SJSA1 (cell line): ENCODE data around the gene ECHDC3.

GRCh38 chr10:11240506-11241356 is 223.1 kb downstream of the CELF2 start:
- RAMPAGE, long total RNA = no peak

GRCh38 chr10:11245075-11245361 is 227.3 kb downstream of the CELF2 start:
- RAMPAGE, long total RNA = no peak

DNA sequence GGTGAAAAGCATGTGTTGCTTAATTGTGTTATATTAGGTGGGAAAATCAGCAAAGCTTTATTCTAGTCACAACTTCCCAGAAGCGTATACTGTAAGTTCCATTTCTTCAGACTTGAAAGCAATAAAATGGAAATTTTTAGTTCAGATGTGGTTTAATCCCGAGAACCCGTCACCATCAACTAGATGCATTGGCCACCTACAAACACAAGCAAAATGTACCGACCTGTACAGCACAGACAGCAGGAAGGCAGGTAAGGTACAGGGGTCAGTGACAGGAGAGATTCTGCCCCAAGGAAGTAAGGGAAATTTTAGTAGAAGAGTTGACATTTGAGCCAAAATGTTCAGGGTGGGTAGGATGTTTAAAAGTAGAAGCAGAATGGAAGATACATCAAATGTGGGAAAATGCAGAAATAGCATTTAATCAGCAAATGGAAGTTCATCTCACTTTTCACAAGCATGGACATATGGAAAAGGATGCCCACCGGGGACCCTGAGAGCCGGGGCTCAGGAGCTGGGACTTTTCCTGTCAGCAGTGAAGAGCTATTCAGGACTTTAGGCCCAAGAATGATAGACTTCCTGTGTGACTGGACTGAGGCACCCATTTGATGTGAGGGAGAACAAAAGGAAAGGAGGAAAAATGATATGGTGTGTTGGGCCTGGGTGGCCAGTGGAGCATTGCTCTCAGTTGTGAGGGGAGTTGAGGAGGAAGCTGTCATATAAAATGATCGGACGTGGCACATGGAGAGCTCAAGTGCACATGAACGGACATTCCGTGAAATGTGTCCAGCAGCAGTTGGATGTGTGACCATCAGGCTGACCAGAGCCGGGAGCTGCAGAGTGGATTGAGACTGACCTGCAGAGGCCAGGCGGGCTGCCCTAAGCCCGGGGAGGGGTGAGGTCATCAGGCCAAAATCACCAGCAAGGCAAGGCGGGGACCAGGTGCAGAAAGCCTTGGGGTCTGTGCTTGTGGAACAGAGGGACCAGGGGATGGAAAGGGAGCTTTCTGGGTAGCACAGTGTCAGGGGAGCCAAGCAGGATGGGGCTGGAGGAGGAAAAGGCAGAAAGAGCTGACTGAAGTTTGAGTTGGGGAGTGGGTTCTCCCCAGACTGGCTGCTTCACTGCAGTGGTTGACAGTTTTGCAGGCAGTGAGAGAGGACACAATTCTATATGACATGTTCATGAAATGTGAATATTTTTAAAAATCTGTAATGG is 279.2 kb downstream of the CELF2 start:
- RAMPAGE, long total RNA = no peak

DNA sequence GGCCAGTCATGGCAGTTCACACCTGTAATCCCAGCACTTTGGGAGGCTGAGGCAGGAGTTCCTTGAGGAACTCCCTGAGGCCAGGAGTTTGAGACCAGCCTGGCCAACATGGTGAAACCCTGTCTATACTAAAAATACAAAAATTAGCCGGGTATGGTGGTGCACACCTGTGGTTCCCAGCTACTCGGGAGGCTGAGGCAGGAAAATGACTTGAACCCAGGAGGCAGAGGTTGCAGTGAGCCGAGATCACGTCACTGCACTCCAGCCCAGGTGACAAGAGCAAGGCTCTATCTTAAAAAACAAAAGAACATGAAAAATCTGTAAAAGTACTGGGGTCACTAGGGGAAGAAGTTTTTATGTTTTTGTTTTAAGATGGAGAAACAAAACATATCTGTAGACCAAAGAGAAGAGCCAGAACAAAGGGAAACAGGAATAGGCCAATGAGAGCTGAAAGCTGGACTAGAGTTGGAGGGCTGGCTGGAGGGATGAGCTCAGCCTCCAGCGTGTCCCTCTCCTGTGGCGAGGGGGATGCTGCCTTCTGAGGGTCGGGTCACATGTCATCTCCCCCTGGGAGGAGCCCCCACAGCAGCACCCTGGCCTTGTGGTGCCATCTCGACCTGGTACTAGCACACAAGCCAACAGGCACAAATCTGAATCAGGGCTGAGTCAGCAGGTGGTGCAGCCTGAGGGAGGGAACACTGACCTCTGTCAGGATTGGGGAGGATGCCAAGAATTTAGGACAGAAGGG is 280.2 kb downstream of the CELF2 start:
- RAMPAGE, long total RNA = no peak

DNA sequence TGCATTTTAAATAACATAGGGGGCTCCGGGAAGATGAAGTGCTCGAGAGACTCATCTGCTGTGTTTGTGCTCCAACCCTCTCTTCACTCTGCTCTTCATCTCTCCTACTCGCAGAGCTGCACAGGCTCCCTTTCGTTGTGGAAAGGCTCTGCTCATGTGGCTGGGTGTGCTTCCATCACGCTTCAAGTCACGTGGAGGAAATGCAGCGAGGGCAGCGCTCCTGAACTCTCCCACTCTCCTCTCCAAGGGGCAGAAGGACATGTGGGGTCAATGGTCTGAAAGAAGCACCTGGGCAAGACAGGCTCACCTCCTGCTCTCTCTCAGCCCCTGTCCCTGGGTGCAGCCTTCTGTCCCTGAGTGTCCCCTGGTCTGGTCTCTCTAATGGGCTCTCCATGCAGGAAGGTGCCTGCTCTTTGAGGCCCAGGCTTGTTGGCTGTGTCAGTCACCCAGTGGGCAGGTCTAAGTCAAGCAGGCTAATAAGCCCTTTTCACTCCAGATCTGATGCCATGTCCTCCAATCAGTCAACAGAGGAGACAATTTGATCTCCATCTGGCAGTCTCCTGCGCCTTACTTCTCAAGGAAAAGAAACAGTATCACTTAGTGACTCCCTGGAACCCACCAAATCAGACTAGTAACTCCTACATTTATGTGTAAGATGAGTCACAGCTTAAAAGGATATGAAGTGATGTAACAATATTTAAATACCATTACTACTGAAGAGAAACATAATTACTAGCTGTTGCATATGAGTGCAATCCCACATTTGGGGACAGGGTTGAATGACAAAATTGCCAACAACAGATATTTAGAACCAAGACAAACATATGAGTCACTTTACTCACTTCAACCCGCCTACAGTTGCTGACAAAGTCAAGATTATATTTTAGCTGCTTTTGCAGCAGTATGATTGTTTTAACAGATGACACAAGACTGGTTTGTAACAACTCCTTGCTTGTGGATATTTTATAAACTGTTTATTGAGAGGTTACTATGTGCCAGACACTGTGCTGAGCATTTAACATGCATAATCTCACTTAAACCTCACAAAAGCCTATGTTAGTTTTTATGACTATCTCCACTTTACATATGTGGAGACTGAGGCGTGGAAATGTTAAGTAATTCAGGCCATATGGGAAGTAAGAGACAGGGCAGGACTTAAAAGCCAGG is 72.2 kb downstream of the USP6NL start:
- RAMPAGE, long total RNA = no peak

DNA sequence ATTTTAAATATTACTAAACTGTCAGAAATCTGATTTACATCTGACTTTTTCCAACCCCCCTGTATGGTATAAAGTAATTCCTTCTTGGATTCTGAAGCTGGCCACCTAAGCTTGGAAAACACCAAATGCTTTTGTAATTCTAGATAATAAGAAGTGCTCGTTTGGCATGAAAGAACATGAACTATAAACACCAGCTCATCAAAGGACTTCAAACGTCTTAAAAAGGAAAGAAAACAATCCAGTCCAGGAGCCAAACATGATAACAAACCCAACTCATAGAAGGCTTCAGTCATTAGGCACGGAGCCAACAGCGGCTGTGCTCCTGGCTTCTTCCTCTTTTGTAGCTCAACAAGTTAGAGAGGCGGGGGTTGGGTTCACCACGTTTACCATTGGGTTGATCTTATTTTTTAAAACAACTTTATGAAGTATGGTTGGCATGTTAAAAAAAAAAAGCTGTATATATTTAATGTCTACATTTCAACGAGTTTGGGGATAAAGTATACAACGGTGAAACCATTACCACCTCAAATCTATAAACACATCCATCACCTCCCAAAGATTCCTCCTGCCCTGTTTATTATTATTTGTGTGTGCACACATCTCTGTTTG is 56.3 kb upstream of the ECHDC3 start:
- RAMPAGE, long total RNA = no peak

- RAMPAGE, long total RNA = no peak
These were observed 44.5 kb upstream of the ECHDC3 start for GRCh38 chr10:11697570-11698190.

DNA sequence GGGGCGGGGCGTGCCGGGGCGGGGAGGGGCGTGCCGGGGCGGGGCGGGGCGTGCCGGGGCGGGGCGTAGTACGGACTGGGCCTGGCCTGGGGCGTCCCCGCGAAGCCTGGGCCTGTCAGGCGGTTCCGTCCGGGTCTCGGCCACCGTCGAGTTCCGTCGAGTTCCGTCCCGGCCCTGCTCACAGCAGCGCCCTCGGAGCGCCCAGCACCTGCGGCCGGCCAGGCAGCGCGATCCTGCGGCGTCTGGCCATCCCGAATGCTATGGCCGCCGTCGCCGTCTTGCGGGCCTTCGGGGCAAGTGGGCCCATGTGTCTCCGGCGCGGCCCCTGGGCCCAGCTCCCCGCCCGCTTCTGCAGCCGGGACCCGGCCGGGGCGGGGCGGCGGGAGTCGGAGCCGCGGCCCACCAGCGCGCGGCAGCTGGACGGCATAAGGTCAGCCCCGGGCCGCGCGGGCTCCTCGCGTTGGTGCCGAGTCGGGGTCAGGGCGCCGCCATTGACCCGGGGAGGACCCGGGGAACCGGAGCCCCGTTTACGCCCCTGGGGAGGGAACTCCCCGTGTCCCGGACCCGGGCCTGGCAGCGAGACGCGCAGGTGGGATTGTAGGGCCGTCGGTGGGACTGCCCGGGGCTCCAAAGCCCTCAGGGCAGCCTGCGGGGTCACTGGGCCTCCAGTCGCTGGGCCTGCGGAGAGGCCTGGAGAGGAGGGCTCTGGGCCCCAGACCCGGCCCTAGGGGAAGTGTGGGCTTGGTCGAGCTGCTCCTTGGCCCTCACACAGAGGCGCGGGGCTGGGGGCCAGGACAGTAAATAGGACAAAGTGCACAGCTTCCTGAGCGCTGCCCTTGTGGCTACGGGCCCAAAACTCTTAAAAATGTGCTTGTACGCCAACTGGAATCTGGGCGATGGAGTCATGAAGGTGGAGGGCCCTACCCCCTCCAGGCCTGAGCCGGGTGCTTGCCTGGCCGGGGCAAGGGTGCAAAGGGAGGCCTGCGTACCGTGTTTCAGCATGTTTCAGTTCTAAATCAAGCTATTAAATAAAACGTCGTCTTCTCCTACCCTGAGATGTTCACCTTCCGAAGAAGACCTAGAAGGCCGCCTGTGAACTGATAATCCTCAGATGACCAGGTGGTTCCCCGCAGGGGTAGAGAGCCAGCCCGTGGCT is at the start of gene ECHDC3:
Gene ECHDC3, plus strand, starts transcription at position 66 of the 1,156 bp plus-strand sequence.
- RAMPAGE, long total RNA = no peak

GRCh38 chr10:11744507-11744956 is 2.4 kb downstream of the ECHDC3 start:
- RAMPAGE, long total RNA = no peak

GRCh38 chr10:11798719-11799310 is 24.3 kb upstream of the PROSER2 start:
- RAMPAGE, long total RNA = no peak

GRCh38 chr10:11875729-11876747 is 52.9 kb downstream of the PROSER2 start:
- RAMPAGE, long total RNA = no peak

DNA sequence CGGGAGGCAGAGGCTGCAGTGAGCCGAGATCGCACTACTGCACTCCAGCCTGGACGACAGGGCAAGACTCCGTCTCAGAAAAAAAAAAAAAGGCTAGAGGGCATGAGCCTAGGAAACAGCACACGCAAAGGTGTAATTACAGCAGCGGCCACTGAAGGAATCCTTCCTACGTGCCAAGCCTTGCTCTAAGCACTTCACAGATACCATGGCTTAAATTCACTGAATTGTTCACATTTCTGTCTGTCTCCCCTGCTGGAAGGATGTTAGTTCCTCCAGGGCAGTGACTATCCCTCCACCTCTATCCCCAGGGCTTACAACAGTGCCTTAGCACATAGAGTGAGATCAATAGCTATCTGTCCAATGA is 92.9 kb downstream of the PROSER2 start:
- RAMPAGE, long total RNA = no peak

DNA sequence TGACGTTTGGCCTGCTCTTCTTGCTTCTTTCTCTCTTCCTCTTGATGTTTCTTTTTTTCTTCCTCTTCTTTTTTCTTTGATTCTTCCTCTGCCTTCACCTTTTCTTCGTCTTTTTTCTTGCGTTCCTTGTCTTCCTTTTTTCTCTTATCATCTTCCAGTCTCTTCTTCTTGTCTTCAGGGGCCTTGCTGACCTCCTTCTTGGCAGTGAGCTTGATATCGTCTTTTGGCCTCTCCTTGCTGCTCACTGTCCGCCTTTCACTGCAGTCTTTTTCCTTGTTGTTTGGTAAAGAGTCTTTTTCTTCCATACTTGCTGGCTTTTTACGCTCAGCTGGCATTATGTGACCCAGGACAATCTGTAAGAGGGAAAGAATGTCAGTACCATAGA is 7.5 kb downstream of the UPF2 start:
- RAMPAGE, long total RNA = no peak

- RAMPAGE, long total RNA = no peak
These were observed 20.5 kb downstream of the SEC61A2 start for GRCh38 chr10:12149894-12150490.

DNA sequence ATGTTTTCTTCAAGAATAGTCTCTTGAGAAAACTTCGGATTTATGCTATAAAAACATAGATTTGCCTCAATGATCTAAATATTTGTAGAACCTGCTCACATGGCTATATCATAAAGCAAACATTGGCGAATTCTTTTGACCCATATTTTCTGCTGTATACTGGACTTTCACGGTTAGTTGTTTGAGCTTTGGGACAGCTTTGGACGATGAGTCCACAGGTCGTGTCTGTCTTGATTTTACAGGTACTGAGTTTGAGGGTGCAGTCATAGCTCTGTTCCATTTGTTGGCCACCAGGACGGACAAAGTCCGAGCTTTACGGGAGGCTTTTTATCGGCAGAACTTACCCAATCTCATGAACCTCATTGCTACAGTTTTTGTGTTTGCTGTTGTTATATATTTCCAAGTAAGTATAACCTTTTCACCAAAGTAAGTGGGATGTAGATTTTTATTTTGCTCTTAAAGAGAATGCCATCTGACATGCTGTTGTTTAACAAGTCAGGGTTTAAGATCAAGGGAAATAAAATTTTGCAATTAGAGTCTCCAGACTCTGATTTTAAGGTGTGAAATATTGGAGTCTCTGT is 27.3 kb downstream of the SEC61A2 start:
- RAMPAGE, long total RNA = no peak

DNA sequence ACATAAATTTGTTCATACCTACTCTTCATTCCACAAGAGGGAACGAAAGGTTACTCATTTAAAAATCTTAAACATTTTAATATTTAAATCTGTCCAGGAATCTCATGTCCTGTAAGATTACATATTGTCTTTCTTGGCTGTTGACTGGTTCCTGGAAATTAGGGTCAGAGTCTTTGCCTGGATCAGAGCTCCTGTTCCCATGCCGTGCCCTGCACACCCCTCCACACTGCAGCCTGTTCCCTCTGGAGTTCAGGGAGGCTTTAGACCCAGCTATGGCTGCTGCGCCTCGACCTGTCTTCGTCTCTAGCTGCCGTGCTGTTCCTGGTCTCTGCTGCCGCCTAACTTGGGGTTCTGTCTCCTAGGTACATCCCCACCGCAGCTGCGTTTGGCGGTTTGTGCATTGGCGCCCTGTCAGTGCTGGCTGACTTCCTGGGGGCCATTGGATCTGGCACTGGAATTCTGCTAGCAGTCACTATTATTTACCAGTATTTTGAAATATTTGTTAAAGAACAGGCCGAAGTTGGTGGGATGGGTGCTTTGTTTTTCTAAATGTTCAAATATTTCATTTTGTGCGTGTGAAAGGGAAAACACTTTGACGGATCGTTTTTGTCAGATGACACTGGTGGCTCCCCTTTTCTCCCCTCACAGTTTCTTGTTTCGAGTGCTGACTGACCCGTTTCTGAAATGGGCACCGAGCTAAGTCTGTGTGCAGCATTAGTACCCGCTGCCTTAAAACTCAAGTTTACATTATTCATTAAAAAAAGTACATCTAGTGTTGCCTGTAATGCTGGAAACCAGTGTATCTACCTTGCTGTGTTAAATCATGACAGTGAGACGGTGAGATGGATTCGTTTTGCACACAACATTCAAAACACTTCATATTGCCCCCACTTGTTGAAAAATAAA is 31.5 kb downstream of the NUDT5 start:
- RAMPAGE, long total RNA = no peak

- RAMPAGE, long total RNA = no peak
These were observed 14.3 kb downstream of the NUDT5 start for GRCh38 chr10:12181138-12181952.

DNA sequence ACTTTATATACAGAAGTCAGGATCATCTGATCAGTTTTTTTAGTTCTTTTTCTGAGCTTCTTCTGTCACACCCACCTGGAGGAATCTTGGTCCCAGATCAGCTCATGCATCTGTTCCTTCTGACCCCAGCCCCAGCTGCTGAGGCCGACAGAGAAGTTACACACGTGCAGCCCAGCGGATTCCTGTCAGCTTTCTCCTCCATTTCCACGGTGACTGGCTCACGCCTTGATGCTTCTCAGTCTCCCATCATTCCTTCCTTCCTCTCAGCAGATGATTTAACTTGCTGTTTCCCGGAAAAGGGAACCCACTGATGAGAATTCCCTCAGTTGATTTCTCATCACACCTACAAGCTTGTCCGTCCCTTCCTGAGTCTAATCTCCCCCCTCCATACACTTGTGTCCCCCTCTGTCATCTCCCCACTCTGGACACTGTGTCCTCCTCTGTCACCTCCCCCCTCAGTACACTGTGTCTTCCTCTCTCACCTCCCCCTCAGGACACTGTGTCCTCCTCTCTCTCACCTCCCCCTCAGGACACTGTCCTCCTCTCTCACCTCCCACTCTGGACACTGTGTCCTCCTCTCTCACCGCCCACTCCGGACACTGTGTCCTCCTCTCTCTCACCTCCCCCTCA is 50.6 kb downstream of the CDC123 start:
- RAMPAGE, long total RNA = no peak

DNA sequence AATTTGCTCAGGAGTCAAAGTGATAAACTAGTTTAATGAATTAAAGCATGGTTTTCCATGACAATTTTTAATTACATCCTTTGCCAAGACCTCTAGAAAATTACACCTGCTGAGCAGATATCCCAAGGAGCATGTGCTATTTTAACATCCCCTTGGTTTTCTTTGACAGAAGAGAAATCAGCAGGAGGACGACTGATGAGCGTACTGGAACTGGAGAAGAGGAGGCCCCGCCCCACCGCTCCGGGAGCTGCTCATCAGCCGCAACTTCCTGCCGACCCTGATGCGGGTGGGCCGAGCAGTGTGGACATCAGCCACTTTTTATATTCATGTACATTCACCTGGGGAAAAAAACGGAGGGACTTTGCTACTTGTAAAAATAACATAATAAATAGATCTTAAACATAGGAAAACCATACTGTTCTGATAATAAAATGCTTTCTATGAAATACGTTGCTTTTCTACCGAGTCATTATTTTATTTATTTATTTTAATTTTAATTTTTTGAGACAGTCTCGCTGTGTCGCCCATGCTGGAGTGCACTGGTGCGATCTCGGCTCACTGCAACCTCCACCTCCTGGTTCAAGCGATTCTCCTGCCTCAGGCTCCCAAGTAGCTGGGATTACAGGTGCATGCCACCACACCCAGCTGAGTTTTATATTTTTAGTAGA is 54.3 kb downstream of the CDC123 start:
- RAMPAGE, long total RNA = no peak

DNA sequence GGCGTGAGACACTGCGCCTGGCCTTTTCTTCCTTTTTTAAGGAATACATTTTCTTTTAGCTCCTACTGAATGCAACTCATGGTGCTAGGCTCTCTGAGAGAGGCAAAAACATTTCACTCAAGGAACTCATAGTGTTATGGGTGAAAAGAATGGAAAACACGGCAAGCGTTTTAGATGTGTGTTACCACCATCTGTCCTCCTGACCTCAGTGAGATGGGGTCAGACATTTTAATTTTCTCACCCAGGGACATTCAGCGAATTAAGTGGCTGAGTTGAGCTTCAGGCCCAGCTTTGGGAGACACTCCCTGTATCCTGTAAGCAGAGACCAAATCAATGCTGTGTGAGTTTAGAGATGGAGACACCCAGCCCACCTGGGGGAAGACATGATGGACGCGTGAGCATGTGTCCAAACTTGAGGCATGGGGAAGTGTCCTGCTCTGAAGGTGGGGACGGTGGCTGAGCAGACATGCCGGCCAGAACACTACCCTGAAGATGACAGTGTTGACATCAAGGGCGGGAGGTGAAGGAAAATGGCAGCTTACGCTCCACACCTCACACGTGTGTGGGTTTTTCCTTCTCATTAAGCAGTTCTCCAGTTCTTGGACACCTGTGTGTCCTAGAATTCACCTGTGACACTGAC is 44.1 kb downstream of the CAMK1D start:
- RAMPAGE, long total RNA = no peak